H4 (cell line): Measurements from ENCODE around the genes MCC, CDO1 and ARL14EPL.

DNA sequence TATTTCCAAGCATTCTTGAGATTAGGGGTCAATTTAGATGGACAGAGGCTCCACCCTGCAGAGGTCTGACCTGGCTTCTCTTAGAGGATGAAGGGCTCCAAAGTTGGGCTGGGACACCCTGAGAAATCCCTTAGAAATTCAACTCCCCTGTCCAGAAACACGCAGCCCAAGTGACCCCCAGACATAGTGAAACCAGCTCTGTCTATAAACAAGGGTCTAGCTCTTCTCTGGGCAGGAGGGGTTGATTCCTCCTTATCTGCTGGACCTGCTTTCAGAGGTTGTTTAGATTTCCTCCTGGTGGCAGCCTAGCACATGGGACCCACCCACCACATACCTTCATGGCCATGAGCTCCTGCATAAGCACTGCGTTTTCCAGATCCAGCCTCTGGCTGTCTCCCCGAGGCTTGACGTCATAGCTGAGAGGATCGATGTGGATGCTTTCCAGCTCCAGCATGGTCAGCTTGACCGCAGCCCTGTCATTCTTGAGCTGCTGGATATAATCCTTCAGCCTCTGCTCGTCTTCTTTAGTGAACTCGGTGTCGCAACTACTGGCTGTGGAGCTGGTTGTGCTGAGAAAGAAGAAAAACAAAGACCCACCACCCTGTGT, 76.9 kb downstream of the DCP2 start:
- RAMPAGE, long total RNA: no peak

DNA sequence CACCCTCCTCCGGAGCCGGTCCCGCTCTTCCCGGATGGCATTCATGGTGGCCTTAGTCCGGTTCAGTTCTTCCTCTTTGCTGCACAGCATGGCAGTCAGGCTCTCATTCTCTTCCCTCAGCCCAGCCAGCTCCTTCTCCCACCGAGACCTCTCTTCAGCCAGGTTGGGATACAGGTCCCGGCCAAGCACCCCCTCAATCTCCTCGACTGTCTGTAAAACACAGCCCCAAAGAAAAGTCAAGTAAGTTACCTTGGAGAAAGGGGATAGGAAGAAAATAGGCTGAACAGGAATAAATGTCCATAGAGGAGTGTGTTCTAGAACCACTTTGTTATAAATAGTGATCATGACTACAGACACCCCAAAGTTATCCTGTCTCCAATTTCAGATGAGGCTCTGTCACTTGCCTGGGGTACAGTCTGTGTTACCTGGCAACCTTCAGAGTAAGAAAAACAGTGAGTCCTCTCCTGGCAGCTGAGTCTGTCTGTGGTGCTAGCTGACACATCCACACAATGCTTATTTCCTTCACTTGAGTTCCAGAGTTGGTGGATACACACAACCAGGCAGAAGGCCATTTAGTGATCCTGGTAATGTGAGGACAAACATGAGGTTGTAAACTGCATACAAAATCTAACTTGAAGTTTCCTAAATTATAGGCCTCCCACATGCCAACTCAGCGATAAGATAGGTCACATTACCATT, 125.3 kb downstream of the DCP2 start:
- RAMPAGE, long total RNA: no peak

- RAMPAGE, long total RNA: no peak
Measured at GRCh38 chr5:113140830-113141663, 164.4 kb downstream of the DCP2 start.

DNA sequence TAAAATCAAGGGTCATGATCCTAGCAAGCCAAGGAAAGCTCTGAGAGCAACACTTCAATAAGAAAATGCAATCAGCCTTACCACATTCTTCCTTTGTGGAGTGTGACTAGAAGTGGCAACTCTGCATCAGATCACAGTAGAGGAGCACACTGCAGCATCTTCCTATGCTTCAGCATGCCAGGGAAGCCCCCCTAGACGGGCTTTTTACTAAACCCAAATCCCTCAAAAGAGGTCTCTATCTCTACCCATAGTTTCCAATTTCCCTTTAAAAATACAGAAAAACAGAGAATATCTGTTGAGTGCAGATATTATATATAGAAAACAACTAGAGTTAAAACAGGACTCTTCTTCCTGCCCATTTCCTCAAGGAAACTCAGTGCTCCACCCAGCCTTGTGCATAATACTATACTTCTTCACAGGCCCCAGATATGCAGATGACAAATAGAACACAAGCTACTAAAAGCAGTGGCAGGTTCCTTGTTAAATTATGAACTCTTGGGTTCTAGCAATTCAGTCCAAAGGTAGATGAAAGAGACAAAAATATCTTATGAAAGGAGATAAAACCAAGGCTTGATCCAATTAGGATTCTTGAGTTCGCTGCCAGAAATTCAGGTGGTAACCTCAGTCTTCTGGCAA, 200.3 kb downstream of the TSSK1B start:
- RAMPAGE, long total RNA: no peak

DNA sequence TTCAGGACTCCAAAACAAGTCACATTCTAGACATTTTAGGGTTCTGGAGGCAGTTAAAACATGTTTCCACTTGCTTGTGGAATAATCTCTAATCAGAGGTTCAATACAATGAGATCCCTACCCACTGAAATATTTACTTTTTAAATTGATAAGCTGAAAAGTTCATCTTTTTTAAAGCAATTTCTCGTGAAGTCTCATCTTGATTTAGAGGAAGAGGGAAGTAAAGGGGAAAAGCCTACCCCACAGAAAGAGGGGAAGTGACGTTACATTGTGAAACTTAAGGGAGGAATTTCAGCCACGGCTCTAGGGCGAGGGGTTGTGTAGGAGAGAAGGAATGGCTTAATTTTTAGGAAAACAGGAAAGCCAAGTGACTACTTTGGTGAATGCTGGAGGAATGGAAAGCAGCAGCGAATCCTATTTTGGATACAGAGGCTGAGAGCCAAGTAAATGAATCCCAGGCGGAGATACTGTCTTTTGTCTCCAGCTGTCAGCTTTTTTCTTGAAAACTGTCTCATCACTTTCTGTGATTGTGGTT, 188.6 kb downstream of the TSSK1B start:
- RAMPAGE, long total RNA: no peak

DNA sequence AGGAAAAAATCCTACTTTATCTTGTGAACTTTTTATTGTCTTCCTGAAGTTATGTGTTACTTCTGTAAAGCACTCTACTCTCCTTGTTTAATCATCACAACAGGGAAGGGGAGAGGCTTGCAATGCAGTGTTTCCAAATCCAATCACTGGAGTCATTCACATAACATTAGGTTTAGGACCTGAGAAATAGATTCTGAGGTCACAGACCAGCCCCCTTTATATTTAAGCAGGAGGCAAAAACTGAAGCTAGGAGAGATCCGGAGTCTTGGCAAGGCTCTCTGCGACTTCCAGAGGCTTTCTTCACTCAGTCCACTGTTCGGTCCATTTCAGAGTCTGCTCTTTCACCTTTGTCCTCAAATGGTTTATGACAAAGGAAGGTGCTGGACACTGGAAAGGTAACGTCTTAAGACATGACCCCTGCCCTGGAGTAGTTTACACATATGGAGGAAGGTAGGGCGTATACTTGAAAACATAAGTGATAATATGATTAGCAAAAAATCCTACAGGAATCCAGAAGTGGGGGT, 188.0 kb downstream of the TSSK1B start:
- RAMPAGE, long total RNA: no peak

- RAMPAGE, long total RNA: no peak
Measured at GRCh38 chr5:113487754-113488996, at the start of gene MCC. Gene MCC, minus strand, starts transcription at chr5:113488453.

DNA sequence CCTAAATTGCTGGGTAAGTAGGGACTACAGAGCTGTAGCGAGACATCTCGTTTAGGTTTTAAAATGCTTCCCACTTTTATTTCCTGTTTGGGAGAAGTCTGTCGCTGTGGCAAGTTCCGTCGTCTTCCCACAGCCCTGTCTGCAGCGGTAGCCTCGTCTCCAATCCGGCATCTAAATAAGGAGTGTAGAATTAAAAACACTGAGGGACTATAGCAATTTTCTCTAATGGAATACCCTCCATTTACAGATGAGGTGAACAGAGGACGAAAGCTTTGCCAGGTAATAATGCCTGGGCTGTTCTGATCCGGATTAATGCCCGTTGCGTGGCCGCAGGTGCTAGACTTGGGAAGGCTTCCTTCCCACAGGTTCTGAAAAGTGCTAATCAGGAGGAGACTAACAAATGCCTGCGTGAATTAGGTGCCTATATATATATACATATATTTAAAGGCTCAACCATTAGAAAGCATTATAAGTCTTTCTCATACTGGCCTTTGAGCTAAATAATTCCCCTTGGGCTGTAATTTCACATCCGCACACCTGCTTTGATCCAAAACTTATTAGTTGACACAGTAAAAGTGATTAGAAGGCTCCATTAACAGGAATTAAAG, 1.4 kb upstream of the TRIM36 start:
- RAMPAGE, long total RNA: no peak

DNA sequence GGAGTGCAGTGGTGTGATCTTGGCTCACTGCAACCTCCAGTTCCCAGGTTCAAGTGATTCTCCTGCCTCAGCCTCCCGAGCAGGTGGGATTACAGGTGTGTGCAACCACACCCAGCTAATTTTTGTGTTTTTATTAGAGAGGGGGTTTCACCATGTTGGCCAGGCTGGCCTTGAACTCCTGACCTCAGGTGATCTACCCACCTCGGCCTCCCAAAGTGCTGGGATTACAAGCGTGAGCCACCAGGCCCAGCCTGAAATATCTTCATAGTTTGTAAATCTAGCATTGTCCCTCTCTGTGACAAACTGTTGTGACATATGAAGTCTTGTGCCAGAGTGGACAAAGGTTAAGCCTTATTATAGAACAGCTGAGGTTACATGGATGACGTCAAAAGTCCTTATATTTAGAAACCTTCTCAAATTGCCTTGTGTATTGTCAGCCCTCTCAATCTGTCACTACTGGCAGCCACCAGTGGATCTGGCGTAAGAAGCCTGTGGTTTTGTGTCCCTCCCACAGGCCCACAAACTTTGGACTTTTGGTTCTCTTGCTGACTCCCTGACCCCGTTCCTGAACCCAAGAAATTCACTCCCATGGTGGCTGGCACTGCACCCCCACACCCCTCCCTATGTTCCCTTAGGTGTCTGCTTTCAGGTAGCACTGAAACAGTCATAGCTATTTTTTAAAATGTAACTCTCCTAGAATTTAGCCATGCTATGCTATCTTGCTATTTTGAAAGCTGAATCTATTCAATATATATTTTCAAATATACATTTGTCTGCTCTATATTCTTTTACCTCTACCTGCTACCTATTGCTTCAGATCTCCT, 79.4 kb upstream of the CCDC112 start:
- RAMPAGE, long total RNA: no peak

GRCh38 chr5:115392746-115393143, 96.3 kb upstream of the CCDC112 start:
- RAMPAGE, long total RNA: no peak

GRCh38 chr5:115432487-115433094, 112.0 kb downstream of the FEM1C start:
- RAMPAGE, long total RNA: no peak

DNA sequence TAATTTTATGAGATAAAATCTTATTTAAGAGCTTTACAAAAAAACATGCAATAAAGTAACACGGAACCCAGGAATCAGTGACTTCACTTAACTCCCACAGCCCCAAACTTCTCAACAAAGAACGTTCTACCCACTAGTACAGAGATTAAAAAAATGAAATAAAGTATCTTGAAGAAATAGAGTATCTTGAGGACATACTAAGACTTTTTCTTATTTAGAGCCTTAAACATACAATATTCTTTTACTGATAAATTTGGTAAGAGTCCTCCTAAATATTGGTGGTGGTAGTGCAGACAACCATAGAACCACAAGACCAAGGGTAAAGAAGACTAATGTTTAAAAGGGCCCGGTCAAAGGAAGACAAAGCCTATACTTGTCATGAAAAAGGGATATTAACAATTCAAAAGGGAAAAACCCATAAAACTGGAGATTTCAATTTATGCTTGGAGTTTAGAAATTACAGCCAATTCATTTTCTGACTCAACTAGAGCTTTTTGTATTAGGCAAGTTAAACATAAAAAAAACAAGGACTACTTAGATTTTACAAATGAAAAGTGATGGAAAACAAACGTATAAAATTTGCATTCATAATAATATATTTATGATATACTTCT, 24.5 kb downstream of the FEM1C start:
- RAMPAGE, long total RNA: no peak

- RAMPAGE, long total RNA: no peak
Measured at GRCh38 chr5:115620362-115620932, 5.4 kb downstream of the TMED7 start.

- RAMPAGE, long total RNA: no peak
Measured at GRCh38 chr5:115647954-115648507, 22.2 kb upstream of the TMED7 start.

DNA sequence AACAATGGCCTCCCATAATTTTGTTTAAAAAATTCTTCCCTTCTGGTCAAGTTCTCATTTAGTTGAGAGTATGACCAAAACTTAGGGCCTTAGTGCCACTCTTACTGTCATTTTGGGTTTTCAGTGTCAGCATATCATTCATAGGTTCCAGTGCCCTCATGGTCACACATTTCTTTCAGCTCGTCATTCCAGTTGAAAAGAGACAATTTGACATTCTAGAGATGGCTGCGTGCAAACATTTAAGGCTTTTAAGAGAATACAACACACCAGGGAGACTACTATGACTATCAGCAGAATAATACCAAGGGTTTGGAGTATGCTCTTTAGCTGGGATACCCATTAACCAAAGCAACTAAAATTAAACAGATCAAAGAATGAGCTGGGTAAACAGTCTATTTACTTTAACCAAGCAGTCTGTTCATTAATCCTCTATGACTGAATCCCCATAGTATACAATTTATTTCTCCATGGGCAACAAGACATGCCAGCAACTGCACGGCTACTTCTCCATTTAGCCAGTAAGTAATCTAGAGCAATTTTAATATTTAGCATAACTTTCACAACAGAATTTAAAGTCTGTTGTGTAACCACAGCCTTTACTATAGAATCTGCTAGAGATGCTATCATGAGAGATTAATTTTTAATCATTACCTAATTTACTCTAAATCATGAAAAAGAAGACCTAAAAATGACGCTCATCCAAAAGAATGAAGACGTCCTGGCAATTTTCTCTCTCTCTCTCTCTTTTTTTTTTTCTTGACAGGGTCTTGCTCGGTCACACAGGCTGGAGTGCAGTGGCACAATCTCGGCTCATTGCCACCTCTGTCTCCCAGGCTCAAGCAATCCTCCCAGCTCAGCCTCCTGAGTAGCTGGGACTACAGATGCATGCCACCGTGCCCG, 77.6 kb downstream of the CDO1 start:
- RAMPAGE, long total RNA: no peak

DNA sequence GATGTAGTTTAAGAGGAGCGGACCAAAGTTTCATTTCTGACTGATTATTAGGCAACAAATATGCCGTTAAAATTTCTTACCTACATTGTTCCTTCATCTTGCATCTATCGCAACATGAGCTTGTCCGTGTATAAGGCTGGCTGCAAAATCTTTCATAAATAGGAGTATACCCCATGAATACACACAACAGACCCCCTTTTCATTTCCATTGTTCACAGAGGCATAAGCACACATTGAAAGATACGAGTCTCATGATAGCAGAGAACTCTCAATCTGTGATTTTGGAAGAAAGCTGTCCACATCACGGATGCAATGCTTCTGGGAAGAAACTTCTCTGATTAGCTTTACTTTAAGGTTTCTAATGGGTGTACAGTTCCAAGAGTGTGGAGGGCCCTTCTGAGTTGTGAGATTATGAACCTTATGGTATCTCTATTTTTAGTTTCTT, 76.8 kb downstream of the CDO1 start:
- RAMPAGE, long total RNA: no peak

DNA sequence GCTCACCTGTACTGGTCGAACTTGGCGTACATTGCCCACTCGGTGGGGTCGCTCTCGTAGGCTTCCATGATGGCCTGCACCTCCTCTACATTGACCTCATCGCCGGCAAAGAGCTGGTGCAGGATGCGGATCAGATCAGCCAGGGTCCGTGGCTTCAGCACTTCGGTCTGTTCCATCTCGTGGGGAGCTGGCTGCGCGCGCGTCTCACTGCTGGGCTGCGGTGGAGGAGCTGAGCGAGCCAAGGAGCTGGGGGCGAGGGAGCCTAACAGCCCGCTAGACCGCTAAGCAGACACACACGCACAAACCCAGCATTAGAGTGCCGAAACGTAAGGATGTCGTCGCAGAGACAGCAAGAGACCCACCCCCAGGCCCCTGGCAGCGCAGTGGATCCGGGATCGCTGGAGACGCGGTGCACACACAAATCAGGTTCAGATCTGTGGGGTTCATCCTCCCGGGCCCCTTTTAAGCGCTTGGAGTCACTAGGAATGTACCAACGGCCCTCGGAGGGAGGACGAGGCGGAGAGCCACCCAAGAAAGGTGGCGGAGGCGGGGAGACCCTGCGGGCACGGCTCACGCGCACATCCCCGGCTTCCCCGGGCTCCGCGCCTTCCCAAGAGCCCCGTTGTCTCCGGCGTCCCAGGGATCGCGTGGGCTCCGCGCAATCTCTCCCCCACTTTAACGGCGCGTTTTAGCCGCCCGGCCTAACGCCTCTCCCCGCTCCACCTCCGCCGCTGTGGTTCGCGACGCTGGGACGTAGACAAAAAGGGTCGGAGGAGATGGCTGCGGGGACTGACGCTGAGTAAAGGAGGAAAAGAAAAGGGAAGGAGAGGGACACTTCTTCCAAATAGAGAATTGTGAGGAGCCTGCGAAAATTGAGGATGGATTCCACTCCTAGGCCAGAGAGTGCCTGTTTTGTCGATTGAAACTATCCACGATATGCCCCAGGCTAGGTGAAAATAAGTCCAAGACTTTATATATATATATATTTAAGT, at the start of gene CDO1:
TSS of gene CDO1 (minus strand) at position 438 of the 992 bp plus-strand sequence.
- RAMPAGE, long total RNA: no peak

DNA sequence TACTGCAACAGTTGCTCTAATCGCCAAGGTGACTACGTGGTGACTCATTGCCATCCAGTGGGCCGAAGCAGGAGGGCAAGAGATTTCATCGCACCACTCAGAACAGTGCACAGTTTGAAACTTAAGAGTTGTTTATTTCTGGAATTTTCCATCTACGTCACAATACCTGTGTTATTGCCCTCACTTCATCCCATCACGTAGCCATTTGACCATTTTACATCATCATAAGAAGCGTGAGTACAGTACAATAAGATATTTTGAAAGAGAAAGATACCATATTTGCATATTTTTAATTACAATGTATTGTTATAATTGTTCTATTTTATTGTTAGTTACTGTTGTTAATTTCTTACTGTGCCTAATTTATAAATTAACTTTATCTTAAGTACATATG, at the start of gene ARL14EPL:
TSS of gene ARL14EPL (plus strand) at position 200 of the 394 bp plus-strand sequence.
- RAMPAGE, long total RNA: no peak

DNA sequence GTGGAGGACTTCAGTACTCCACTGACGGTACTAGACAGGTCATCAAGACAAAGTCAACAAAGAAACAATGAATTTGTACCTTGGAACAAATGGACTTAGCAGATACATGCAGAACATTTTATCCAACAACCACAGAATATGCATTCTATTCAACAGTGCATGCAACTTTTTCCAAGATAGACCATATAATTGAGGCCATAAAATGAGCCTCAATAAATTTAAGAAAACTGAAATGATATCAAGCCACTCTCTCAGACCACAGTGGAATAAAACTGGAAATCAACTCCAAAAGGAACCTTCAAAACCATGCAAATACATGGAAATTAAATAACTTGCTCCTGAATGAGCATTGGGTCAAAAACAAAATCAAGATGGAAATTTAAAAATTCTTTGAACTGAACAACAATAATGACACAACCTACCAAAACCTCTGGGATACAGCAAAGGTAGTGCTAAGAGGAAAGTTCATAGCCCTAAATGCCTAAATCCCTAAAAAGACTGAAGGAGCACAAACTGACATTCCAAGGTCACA, 109.0 kb downstream of the COMMD10 start:
- RAMPAGE, long total RNA: no peak

DNA sequence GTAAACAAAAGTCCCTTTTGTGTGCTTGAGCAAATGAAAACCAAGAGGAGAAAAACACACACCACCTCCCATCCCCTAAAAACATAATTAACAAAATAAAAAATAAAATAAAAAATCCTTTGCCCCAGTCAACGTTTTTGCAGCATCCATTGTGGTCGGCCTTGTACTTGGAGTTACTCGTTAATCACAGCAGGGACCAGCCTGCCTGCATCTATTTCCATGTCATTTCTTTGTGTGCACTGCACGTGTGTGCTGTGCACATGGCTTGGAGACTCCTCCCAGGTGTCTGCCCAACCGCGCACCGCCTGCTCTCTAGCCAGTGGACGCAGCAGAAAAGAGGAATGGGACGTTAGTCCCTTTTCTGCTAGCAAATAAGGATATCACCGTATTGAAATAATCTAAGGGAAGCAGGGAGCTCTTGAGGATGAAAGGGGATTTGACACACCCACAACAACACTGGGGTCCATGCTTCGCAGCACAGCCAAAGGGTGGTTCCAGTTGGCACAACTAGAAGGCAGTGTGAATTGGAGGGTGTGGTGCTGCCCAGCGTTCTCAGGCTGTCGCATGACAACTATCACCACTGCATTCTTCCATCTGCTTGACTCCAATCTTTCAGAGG, 129.9 kb downstream of the SEMA6A start:
- RAMPAGE, long total RNA: no peak